Mucosa of descending colon (tissue), 1 donor: ENCODE data around the gene ERICH6B.

DNA sequence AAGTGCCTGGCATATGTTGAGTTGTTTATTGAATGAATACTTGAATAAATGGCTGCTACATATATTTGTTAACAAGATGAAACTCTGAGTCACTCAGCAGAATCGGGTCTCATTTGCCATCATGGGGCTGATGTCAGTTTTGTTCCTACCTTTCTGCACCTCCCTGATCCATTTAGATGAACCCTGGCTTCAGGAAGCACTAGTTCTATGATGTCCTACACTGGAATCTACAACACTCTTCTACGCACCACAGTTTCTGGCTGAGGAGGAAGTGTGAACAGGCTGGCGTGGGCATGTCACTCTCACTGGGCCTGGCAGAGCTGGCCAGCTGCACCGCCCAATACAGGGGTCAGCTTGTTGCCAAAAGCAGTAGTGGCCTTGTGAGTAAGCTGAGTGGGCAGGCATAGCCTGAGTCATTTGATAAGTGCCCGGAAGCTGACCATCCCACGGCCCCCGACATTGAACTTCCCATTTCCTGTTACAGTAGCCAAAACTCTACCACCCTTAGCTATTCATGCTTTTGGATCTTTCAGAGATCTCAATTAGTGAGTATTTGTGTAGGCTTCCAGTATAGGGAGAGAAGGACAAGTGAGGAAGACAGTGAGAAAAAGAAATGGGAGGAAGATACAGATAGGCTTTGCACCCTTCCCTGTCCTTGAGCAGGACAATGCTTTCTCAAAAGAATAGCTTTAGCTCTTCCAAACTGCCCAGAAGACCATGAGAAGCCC, 28.4 kb downstream of the SMIM2 start:
- PRO-cap: no peak

DNA sequence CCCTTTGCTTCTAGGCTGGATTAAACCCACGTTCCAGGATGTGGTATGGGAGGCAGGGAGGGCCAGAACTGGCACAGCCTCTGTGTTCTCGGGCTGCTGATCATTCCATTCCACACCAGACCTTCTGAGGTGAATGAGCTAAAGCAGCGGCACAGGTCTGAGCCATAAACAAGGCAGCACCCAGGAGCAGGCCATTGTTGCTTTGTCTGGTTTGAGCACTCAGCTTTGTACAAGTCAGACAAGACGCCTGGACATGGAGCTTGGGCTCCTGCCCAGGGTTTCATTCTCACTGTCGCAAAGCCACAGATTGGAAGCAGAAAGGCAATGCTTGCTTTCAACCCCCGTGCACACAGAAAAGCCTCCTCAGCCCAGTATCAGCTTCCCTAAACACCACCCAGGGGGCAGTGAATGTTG, 5.5 kb downstream of the SMIM2 start:
- PRO-cap: no peak

DNA sequence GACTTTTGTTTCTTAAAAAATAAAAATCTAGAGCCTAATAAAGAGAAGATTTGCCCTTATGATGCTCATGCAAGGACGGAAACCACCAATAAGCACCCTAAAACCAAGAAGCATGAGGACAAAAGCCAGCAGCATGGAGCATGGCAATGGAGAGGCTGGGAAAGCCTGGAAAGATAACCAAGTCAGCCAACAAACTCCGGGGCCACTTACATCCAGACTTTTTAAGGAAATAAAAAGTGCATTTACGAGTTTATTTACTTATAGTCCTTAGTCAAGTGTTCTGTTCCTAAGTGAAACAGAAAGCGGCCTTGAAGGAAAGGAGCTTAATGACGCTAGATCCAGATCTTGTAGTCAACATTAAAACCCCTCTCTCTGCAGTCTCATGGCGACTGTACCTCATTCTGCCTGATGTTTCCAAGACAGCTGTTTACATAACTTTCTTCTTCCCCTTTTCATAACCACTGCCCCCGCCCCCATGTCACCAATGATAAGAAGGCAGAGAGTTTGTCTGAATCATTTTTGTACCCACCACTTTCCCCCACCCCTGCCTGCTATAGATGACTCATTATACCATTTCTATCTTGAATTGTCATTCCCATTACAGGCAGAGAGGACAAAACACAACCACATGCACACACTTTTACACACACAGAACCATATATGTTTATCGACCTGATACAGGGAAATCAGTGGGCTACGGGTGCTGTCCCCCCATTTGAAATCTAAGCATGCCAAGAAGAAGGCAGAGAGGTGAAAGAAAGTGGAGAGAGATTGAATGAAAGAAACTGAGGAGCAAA, 97.9 kb upstream of the SMIM2 start:
- PRO-cap: bidirectional peak, plus-strand start at position 592 of the sequence, minus-strand start at position 403 of the sequence

DNA sequence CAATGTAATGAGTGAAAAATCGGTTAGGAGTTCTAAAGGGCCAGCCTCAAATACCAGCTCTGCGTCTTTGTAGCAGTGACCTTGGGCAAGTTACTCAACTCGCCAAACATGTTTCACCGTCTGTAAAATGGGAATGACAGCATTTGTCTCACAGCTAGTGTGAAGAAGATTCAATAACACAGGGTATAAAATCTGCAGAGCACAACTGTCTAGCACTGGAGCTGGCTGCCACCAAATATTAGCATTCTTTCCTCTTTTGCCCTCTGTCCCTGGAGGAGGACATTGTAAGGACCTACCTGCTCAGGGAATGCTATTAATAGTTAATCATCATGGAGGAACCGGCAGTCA, 22.1 kb upstream of the SERP2 start:
- PRO-cap: no peak

DNA sequence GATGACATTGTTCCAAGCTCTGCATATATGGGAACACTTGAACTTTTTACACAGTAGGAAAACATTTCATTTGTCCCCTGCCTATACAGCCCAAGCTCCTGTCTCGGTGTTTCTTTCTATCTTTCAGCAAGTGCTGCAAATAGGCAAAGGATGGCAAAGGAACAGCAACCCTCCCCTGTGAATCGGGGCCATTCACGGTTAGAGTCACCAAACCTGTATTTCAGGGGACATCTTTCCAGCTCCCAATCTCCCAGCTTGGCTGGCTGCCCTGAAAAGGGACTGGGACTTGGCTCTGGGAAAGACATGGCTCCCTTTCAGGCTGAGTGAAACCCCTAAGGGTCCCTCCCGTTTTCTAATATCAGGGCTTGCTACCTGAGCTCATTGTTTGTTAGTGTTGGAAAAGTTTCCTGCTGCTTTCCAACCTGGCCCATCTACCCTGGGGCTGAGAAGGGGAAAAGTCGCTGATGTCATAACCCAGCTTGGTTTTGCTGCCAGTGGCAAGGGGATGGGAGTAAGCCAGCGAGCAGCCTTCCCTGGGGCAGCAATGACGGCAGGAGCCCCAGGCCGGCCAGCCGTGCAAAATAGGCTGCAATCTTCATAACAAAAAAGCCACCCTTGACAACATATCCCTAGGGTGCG, 29.9 kb downstream of the SERP2 start:
- PRO-cap: no peak

- PRO-cap: no peak
These were observed 1.9 kb upstream of the TSC22D1 start for GRCh38 chr13:44578011-44578538.

DNA sequence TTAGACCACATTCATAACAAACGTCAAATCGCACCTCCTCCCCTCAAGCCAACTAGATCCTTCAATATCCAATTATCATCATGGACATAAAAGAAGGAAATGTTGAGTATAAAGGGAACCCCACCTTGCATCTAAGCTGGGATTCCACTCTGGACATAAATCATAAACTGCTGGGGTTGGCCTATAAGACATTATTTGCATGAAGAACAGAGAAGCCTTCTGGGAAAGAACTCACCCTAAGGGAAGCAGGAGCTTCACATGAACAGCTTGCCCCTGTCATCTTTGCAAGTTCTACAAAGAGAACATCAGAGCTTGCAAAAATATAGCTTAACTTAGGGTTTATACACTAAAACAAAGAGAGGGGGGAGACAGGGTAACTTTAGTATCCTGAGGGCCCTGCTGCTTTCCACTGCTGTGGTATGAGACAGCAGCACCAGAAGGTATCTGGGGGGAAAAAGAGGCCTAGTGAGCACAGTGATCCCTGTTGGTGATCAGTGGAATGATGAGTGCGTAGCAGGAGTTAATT, 116.0 kb upstream of the TSC22D1 start:
- PRO-cap: no peak

DNA sequence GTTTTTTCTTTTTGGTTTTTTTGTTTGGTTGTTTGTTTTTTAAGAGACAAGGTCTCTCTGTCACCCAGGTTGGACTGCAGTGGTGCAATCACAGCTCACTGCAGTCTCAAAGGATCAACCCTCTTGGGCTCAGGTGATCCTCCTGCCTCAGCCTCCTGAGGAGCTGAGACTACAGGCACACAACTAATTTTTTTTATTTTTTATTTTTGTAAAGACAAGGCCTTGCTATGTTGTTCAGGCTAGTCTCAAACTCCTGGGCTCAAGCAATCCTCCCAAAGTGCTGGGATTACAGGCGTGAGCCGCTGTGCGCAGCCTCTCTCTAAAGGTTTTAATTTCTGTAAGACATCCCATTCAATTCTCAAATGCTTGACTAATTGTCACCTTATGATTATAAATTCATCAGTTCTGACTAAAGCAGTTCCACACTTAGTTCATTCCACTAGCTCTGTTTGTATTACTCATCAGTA, 27.3 kb downstream of the GPALPP1 start:
- PRO-cap: no peak

- PRO-cap: no peak
These were observed 18.9 kb upstream of the KCTD4 start for GRCh38 chr13:45219818-45220150.

GRCh38 chr13:45330907-45331968, 9.7 kb downstream of the TPT1 start:
- PRO-cap: no peak

DNA sequence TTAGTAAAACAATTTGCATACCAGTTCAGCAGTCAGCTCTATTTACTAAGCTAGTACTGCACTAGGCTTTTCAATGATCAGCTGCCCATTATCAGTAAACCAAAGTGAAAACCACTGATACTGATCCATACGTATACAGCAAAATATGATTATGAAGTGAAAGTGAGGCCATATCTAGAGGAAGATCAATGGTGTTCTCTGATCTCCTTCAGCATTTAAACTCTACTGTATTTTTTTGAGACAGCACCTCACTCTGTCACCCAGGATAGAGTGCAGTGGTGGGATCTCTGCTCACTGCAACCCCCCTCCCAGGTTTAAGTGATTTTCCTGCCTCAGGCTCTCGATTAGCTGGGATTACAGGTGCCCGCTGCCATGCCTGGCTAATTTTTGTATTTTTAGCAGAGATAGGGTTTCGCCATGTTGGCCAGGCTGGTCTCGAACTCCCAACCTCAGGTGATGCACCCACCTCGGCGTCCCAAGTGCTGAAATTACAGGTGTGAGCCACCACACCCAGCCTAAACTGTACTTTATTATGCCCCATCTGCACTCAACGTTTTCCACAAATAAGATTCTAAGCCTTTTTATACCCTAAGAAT, 3.0 kb downstream of the TPT1 start:
- PRO-cap: no peak

DNA sequence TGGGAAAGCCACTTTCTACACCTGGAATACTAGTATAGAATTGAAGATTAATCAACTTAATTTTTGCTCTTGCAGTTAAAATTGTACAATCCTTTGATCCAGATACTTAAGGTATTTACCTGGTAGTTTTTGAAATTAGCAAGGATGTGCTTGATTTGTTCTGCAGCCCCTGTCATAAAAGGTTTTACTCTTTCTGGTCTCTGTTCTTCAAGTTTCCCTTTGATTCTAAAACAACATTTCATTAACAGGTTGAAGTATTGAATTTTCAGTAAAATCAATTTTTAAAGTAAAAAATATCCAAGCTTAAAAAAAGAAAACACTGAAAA, 1.6 kb downstream of the TPT1 start:
- PRO-cap: no peak

DNA sequence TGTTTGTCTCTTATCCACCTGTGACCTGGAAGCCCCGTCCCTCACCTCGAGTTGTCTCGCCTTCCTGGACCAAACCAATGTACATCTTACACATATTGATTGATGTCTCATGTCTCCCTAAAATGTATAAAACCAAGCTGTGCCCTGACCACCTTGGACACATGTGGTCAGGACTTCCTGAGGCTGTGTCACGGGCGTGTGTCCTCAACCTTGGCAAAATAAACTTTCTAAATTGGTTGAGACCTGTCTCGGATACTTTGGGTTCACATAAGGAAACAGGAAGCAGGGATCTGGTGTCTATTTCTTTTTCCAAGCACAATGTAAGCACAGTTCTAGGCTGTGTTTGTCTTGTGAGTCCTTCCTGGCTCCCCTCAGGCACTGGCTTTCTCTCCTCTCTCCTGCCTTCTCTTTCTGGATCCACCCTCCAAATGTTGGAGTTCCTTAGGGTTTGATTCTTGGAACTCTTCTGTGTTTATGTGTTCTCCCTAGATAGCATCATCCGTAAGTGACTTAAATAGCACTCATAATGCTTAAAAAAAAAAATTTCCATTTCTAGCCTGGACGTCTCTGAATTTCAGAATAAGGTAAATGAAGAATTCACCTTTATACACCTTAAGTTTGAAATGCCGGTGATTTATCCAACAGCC, 27.6 kb upstream of the TPT1 start:
- PRO-cap: no peak

- PRO-cap: no peak
These were observed 3.3 kb downstream of the SLC25A30 start for GRCh38 chr13:45414935-45415254.

GRCh38 chr13:45521136-45521628, 56.4 kb downstream of the COG3 start:
- PRO-cap: unidirectional peak, minus-strand start at chr13:45521452

DNA sequence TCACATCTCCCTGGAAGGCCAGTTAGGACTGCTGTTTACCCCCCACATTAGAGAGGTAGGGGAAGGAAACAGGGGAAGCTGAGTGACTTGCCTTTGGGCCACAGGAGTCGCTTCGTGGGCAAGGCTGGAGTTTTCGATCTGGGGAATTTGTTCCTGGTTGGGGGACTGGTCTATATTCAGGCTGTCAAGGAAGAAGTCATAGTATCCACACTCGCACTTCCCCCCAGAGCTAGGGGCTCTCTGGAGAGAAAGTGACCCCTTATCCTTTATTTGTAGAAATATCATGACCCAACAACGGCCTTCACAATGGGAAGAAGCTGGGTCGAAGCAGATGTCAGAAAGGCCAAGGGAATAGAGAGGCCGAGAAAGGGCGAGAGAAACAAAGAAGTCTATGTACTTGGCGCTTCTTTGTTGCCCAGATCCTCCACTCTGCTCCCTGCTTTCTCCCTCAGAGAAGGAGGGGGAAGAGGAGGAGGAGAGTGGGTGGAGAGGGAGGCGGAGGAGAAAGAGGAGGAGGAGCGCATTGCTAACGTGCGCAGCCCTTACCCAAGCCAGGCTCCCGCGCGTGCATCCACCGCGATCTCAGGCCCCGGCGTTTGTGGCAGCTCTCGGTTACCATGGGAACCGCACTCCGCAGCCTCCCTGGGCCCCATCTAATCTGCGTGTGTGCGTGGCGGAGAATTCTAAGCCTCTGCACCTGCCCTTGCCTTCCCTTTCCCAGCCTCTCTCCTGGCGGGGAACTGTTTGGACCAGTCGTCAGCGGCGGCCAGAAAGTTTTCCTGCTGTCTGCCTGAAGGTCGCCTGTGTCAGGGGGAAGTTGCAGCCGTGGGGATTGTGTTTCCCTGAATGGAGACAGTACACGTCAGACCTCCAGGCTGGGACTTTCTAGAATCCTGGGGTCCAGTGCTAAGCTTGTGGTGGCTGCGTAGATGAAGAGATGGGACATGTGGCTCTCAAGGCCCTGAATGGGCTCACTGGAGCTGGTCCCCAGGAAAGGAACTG, at the start of gene ERICH6B:
Gene ERICH6B (minus strand): TSS at position 601 of the 1,002 bp plus-strand sequence.
- PRO-cap: no peak

- PRO-cap: no peak
These were observed 10.4 kb downstream of the CPB2 start for GRCh38 chr13:46094462-46094880.

GRCh38 chr13:46171094-46171991, 10.6 kb downstream of the LCP1 start:
- PRO-cap: unidirectional peak, plus-strand start at chr13:46171510

GRCh38 chr13:46172492-46173042, 9.4 kb downstream of the LCP1 start:
- PRO-cap: unidirectional peak, minus-strand start at chr13:46172673

DNA sequence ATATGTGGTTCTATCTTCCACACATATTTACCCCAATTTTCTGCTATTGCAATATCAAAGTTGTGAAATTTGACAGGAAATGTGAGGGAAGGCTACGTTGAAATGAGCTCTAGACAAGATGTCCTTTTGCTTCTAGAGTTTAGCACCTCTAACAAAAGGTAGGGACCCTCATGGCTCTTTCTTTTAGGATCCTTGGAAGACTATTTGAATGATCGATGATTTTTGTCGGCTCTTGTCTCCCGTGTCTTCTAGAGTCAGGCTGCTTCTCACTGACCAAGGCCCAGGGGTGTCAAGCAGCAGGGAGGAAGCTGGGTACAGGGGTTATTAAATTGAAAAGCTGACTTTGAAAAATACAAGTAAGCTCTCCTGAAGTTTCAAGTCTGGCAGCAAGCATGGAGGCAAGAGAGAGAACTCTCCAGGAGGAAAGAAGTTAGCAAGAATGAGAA, 73.5 kb downstream of the RUBCNL start:
- PRO-cap: no peak